ENCODE measurements around the genes ARIH1, STOML1, PML and ISLR2.

GRCh38 chr15:72358659-72359373 is 17.0 kb downstream of the HEXA start:
- PRO-cap, result no peak

GRCh38 chr15:72473330-72474427 is at the start of gene ARIH1:
Gene ARIH1, plus strand, starts transcription at chr15:72474330.
- PRO-cap, result bidirectional peak, plus-strand start at chr15:72474330, minus-strand start at chr15:72474209

GRCh38 chr15:72873601-72873930 is 90.0 kb upstream of the ADPGK start:
- PRO-cap, result no peak

- PRO-cap, result no peak
These were observed 33.0 kb upstream of the NEO1 start for GRCh38 chr15:73019286-73019593.

DNA sequence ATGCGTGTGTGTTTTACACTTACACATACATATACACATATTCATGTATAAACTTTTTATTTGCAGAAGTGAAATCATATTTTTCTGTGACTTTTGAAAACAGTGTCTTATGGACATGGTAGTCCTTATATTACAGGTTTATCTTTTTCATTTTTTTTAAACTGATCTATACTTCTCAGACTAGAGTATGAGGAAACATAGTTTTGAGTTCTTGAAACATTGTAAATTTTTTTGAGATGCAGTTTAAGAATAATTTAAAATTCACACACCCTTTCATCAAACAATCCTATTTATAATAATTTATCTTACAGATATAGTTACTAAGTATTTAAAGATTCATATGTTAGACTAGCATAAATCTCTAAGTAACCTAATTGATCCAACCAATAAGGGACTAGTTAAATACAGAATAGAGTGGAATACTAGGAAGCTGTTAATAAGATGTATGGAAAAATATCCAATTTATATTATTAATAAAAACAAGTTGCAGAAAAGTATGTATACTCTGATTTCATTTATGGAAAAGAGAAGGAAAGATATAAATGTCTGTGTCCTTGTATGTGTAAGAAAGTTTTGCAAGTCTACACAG is 140.1 kb downstream of the NEO1 start:
- PRO-cap, result no peak

GRCh38 chr15:73236291-73236603 is 132.5 kb downstream of the HCN4 start:
- PRO-cap, result no peak

DNA sequence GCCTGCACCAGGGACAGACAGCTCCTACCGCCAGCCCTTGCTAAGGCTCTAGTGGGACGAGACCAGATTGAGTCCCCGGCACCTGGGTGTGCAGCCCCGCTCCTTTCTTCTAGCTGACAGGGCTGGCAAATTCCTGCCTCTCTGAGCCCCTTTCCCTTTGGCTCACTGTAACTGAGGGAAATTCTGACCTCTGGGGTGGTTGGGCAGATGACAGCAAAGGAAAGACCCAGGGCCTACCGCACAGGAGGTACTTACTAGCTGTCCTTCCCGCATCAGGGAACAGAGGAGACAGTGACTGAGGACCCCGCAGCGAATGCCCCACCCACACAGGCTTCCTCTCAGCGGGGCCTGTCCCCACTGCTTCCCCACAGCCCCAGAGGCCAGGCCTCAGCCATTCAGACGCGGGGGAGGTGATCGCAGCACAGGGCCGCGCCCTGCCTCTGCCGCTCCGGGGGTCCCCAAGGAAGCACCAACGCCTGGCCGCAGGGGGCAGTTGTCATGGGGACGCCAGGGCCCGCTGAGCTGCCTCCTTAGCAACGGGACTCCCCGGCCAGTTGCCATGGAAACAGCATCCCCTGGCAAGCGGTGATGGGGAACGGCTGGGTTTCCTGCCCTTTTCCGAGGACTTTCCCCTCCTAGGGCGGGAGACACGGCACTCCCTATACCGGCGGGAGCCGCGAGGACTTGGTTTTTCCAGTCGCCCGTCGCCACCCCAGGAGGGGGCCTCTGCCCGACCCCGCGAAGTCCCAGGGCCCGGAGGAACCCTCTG is 50.1 kb downstream of the HCN4 start:
- PRO-cap, result bidirectional peak, plus-strand start at position 655 of the sequence, minus-strand start at position 442 of the sequence

DNA sequence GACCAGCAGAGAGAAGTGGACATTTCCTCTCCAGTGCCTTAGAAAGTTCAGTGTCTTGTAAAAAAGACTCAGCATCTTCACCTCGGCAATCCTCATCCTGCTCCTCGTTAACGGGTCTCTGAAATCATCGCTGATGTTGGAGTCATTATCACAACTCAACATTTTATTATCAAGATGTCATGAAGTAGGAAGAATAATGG is 61.3 kb downstream of the NPTN start:
- PRO-cap, result unidirectional peak, minus-strand start at position 102 of the sequence

DNA sequence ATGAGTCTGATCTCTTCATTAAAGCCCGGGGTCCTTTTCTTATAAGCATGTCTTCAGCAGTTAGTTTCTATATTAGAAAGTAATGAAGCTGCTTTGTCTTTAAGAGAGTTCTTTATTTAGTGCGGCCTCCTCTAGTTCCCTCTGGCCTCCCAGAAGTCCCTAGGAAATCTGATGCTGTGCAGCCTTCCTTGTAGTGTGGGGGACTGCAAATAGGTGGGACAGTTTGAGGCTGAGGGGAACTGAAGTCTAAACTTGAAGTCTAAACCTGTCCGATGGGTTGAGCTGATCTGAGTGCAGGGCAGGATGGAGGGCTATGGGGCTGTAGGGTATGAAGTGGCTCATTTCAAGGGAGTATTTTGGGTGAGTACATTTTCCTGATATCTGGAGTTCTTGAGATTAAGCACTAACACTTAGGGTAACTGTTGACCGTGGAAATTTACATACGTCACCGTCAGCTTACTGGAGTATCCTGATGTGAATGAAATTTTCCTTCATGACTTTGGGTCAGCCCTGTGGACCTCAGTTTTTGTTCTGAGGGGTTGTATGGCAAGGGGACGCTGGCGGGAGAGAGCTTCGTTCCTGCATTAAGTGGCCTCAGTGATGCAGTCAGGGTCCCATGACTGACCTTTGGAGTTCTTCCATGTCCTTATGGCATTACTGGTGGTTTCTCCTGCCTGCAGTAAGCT is 1.5 kb downstream of the CD276 start:
- PRO-cap, result no peak

DNA sequence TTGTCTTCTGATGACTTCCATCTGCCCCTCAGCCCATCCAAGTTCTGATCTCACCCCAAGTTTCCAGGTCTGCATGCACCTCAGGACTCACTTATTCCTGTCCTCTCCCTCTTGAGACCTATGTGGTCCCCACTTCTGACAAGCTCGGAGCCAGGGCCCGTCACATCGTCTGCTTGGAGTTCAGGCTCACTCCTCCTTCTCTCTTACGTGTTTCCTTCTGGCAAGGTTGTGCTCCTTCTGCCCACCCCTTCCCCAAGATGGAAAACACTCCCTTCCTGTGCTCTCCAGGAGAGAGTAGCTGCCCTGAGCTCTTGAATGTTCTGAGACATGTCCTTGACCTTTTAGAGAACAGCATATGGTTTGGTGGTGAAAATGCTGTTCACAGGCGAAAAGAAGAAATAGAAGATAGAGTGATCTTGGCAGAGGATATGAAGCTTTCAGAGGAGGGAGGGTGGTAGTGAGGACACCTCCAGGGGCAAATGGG is 21.1 kb downstream of the CD276 start:
- PRO-cap, result no peak

DNA sequence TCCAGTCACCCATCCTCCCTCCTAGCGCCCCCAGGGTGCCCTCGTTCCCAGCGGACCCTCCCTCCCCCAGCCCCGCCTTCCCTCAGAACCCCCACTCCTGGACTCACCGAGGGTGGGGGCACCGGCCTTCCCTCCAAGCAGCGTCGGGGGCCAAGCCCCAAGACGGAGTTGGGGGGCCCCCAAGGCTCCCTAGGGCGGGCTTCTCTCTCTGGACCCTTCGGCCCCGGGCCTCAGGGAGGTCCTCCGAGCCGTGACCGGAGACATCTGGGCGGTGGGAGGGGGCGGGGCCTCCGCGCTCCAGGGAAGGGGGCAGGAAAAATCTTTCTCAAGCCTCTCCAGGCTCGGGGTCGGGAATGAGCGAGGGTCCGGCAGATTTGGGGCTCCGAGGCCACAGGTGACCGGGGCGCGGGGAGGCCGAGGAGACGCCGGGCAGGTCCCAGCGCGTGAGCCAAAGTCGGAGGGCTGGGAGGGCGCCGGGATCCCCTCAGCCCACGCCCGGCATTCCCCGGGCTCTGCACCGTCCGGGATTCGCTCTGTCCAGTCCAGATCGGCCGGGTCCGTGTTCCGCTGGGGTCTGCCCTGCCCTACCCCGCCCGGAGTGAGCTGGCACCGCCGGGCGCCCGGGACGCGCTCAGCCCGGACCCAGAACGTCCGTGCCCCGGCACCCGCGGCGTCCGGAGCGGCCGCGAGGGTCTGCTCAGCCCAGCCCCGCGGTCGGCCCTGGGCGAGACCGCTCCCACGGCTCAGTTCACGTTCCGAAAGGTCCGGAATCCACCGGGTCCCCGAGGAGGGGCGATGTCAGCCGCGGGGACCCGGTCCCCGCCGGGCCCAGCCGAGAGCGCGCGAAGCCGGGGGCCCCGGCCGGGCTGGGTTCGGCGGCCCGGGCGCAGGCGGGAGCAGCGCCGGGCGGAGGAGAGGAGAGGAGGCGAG is 883 bp downstream of the INSYN1 start:
- PRO-cap, result bidirectional peak, plus-strand start at position 328 of the sequence, minus-strand start at position 237 of the sequence

DNA sequence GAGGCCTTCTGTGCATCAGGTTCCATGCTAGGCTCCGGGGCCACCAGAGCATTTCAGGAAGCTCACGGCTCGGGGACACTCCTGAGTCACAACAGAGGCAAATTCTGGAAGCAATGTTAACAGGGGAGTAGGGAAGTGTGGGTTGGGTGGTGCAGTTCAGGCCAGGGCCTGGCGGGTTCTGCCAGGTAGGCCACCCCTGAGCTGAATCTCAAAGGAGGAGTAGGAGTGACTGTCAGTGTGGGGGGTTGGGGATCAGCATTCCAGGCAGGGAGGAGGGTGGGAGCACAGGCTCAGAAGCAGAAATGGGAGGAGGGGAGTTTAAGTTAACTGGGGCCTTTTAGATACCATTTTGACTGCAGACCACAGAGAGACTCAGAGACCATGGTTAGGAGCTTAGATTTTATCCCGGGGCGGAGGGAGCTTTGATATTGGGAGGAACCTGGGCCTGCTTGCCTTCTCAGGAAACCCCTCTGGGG is 719 bp upstream of the INSYN1 start:
- PRO-cap, result no peak

DNA sequence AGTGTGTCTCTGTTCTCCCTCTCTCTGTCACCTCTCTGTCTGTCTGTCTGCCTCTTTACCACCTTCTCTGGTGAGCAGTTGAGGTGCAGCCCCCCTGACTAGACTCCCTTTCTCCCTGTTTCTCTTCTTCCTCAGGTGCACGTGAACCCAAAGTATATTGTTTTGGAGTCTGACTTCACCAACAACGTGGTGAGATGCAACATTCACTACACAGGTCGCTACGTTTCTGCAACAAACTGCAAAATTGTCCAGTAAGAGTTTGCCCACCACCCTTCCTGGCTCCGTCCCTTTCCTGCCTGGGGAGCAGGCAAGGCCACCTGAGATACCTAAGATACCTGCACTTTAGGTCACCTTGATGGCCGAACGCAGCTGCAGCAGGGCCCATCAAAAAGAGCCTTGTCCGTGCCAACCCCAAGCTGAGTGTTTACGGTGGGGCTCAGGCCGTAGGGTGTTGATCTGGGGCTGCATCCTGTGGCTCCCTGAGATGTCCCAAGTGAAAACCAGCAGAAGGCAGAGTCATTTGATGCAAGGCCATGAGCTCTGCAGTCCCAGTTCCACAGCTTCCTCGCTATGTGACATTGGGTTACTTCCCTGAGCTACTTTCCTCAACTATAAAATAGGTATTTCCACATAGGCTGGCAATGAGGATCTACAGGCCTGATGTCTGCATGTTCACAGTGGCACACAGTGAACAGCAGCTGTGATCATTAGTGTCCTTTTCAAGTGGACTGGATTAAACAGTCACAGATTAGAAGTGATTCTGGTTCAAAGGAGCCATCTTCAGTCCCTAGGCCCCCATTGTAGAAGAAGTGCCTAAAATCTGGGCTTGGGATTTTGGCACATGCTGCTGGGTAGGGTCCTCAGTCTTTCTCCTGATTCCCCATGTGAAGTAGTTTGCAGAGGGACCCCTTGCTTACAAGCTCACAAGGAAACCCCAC is 23.3 kb downstream of the LOXL1 start:
- PRO-cap, result no peak

DNA sequence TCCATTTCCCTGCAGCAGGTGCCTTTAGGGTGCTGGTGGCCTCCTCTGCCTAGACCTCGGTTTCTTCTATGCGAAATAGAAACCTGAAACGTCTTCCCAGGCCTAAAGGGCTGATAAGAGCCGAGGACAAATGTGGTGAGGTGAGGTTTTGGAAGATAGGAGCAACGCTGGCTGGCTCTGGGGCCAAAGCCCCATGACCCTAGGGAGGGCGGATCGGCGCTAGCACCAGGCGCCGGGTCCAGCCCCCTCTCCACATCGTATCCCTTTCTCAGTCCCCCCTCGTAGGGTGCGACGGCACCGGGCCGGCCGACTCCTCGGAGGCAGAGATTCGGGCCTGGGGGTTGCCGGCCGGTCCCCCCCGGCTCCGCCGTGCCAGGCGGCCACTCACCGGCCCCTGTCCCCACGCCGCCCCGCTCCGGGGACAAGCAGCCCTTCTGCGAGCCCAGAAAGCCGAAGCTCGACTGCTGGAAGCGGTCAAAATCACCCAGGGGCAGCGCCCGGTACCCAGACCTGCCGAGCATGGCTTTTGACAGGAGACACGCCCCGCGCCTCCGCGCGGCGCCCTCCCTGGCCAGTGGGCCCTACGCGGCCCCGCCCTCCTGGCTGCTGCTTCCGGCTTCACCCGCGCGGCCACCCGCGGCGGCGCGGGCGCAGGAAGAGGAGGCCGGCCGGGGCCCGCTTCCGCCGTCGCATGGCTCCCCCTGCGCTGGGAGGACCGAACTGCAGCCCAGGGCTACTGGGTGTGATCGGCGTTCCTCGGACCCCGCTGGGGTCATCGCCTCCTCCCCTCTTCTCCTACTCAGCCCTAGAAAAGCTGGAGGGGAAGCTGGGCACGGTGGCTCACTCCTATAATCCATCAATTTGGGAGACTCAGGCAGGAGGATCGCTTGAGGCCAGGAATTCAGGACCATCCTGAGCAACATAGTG is at the start of gene STOML1:
STOML1 (minus strand) TSS at position 593 of the 927 bp plus-strand sequence.
- PRO-cap, result bidirectional peak, plus-strand start at position 725 of the sequence, minus-strand start at position 593 of the sequence

DNA sequence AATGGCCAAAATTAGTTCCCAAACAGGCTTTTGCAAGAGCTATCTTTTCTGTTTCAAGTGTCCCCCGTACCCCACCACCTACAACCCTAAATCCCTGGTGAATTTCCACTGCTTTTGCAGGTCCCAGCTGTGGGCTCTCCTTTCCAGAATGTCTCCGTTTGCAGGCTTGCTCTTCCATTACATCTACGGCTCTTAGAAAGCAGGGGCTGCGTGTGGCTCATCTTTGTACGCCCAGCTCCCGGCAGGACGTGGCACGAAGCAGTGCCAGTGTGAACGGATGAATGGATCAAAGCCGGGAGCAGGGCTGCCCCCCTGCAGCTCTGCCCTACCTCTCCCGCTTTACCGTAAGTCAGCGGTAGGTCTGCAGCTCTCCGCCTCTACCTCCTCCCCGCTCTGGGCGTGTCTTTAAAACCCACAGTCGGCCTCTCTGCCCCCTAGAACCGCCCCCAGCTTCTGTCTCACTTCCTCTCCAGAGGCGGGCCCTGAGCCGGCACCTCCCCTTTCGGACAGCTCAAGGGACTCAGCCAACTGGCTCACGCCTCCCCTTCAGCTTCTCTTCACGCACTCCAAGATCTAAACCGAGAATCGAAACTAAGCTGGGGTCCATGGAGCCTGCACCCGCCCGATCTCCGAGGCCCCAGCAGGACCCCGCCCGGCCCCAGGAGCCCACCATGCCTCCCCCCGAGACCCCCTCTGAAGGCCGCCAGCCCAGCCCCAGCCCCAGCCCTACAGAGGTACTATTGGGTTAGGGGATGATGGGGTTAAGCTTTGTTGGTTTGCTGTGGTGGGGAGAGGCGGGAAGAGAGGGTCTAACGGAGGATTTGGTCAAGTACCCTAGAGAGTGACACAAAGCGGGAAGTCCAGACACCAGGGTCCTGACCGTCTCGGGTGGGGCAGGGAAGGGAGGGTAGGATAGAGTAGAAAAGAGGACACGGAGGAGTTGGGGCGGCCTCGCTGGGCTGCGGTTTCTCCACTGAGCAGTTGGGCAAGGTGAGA is at the start of gene PML:
PML (plus strand) TSS at position 509 of the 996 bp plus-strand sequence.
- PRO-cap, result bidirectional peak, plus-strand start at position 576 of the sequence, minus-strand start at position 395 of the sequence

- PRO-cap, result no peak
These were observed at the start of gene ISLR2 for GRCh38 chr15:74129789-74130734. Gene ISLR2, plus strand, starts transcription at chr15:74130586.

- PRO-cap, result no peak
These were observed 9.8 kb downstream of the CYP11A1 start for GRCh38 chr15:74357416-74358215.

DNA sequence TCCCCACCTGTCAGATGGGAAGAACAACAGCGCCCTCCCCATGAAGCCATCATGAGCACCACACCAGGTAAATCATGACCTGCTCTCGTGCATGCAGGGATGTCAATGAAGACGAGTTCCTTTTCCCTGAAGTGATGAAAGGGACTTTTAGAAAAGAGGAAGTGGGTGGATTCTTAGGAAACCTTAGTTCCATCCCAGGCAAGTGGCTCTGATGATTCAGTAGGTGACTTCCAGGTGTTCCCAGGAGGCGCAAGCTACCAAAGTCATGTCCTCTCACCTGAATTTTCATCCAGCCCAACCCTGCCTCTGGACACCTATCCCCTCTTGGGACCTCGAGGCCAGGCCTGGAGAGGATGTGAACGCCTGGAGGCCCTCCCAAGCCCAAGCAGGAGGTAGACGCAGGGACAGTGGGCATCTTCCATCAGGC is 23.6 kb upstream of the CYP11A1 start:
- PRO-cap, result unidirectional peak, minus-strand start at position 107 of the sequence

GRCh38 chr15:74541880-74542560 is 1.0 kb downstream of the ARID3B start:
- PRO-cap, result bidirectional peak, plus-strand start at chr15:74542057, minus-strand start at chr15:74541966

DNA sequence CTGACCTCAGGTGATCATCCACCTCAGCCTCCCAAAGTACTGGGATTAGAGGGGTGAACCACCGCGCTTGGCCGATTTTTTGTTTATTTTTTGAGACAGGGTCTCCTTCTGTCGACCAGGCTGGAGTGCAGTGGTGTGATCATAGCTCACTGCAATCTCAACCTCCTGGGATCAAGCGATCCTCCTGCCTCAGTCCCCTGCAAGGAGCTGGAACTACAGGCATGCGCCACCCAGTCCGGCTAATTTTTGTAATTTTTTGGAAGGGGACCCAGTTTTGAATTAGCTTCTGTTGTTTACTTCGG is 1.4 kb upstream of the CLK3 start:
- PRO-cap, result unidirectional peak, plus-strand start at position 189 of the sequence